ENCODE results near the gene HELZ2.

DNA sequence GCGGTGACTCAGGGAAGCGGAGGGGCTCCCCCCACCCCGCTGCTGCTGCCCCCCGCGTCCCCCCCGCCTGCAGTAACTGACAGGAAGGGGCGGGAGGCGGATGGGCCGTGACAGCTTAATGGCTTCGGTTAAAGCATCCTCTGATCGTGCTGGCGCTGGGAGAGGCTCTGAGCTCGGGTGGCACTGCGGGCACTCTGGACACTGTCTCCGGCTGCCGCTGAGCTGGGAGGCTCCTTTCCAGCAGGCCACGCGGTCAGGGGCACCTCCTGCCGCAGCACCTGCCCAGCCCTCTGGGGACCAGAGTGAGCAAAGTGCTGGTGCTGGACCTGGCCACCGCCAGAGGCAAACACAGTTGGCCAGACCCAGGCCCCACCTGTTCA lies 38.5 kb upstream of the SLCO4A1 start:
- PRO-cap, 2 experiments: peak in 1 of 2 experiments; most common plus-strand start position 158 of the sequence (in 1)

DNA sequence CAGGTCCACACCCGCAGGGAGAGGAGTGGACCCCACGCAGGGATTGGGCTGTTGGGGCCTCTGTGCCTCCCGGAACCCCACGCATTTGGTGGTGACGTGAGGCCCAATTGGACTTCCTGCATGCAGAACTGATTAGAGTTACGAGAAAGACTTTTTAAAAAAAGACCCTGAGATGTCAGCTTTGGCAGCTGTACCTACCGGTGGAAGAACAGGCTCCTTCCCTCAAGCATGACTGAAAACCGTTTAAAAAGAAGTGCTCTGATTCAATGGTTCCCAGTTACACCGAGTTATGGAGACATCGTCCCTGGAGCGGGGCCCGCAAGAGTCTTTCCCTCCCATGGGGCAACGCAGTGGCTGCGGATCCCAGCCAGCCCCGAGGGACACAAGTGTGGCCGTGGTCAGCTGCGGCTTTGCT lies 25.2 kb upstream of the SLCO4A1 start:
- PRO-cap, 2 experiments: no peak in any of the 2 experiments

GRCh38 chr20:62643185-62643926 lies 1.1 kb downstream of the SLCO4A1 start:
- PRO-cap, 2 experiments: no peak in any of the 2 experiments

GRCh38 chr20:62651960-62653187 lies 10.1 kb downstream of the SLCO4A1 start:
- PRO-cap, 2 experiments: peak in 2 of 2 experiments; most common plus-strand start chr20:62652407 (in 2); most common minus-strand start chr20:62652186 (in 2)

DNA sequence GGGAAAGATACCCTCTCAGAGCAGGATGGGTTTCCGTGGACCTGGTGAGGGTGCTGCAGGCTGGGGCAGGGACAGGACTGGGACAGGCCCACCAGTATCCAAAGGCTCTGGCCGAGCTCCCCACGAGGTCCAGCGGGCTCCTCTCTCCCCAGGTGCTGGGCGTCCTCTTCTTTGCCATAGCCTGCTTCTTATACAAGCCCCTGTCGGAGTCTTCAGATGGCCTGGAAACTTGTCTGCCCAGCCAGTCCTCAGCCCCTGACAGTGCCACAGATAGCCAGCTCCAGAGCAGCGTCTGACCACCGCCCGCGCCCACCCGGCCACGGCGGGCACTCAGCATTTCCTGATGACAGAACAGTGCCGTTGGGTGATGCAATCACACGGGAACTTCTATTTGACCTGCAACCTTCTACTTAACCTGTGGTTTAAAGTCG lies 29.3 kb downstream of the SLCO4A1 start:
- PRO-cap, 2 experiments: no peak in any of the 2 experiments

GRCh38 chr20:62704196-62705015 lies 4.2 kb upstream of the NTSR1 start:
- PRO-cap, 2 experiments: no peak in any of the 2 experiments

DNA sequence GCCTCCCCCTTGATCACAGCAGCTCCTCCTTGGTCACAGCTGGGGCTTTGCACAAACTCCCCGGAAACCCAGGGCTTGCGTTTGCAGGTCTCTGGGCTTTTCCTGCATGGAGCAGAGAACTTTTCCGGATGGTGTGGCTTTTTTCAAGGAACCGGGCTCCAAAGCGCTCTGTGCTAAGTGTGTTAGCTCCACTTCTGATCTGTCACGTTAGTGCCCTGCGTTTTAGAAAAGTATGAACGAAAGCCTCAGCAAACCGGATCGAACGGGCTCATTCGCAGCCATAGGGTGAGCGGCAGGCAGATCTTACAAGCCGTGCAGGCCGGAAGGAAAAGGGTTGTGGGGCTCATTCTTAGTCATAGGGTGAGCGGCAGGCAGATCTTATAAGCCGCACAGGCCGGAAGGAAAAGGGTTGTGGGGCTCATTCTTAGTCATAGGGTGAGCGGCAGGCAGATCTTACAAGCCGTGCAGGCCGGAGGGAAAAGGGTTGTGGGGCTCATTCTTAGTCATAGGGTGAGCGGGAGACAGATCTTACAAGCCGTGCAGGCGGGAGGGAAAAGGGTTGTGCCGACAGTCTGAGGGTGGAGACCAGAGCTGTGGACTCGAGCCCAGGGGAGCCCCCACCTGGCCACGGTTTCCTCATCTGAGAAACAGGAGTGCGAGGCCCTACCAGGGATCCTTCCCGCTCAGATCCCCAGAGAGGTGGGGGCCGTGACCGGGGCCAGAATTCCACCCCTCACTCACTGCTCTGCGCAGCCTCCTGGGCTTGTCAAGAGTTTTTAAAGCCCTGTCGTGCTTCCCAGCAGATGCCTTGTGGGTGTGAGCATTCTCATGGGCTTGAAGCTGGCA lies 31.6 kb downstream of the NTSR1 start:
- PRO-cap, 2 experiments: peak in 2 of 2 experiments; most common plus-strand start position 506 of the sequence (in 2); most common minus-strand start position 201 of the sequence (in 1)

GRCh38 chr20:62791415-62791768 lies 4.9 kb upstream of the MRGBP start:
- PRO-cap, 2 experiments: no peak in any of the 2 experiments

- PRO-cap, 2 experiments: no peak in any of the 2 experiments
Measured at GRCh38 chr20:62812688-62813238, 4.1 kb upstream of the COL9A3 start.

DNA sequence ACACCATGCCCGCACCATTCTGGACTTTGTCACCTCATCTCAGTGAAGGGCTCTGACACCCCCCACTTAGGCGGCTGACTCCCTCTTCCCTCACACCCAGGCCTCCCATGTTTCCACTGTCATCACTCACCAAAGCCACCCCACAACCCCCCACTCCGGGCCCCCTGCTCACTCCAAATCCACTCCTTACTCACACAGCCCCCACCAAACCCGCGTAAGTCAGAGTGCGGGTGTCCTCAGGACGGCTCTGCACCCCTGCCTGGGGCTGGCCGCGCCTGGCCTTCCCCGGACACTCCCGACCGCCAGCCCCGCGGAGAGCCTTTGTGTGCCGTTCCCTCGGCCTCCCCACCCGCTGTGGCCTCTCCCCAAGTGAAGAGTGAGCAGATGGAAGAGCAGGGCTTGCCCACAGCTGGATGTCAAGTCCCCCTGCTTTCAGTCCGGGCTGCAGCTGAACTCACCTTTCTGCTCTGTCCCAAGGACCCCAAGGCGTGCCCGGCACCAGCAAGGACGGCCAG lies 21.5 kb downstream of the TCFL5 start:
- PRO-cap, 2 experiments: no peak in any of the 2 experiments

- PRO-cap, 2 experiments: no peak in any of the 2 experiments
Measured at GRCh38 chr20:62884025-62884299, 22.3 kb upstream of the TCFL5 start.

GRCh38 chr20:62885997-62886715 lies 24.5 kb upstream of the TCFL5 start:
- PRO-cap, 2 experiments: no peak in any of the 2 experiments

- PRO-cap, 2 experiments: peak in 2 of 2 experiments; most common minus-strand start chr20:62915069 (in 2)
Measured at GRCh38 chr20:62914836-62915501, 11.3 kb downstream of the DIDO1 start.

DNA sequence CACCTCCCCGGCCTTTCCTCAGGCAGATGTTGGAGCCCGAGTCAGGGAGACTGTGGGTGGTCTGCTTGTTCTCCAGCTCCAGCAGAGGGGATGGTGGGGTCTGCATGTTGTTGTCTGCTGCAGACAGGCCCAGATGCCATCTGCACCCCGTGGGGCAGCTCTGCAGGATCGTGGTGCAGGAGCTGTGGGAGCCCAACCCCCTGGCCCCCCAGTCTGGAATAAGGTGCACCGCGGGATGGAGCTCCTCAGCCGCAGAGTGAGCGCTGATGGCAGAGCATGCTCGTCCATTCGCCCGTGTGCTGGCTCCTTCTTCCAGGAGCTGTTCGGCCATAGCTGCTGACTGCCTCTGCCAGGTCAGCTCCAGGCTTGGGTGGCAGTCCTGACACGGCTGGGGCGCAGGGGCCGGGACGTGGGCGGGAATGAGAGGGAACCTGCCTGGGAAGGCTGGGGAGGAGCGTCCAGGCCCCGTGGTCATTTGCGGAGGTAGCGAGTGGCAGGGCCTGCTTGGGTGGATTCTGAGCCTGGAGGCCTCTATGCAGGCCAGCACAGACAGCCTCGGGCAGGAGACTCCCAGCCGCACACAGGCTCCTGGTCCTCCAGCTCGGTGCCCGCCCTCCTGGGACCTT lies 18.1 kb downstream of the SLC17A9 start:
- PRO-cap, 2 experiments: no peak in any of the 2 experiments

GRCh38 chr20:63102978-63103593 lies 96.3 kb upstream of the BHLHE23 start:
- PRO-cap, 2 experiments: no peak in any of the 2 experiments

DNA sequence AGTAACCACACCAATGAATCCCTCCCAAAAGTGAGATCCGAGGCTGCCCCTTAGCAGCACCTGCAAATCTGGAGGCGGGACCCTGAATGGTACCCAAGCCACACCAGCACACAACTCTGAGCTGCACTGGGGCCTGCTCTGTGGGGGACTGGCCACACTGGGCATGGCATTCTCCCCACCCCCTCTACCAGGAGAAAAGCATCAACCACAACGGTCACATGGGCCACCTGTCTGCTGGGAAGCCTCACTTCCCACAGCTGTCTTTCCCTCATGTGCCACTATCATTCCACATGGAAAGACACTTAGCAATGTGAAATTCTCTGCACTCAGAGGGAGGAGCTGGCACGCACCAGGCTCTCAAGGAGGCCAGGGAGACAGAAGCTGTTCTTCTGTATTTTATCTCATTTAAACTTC lies 19.2 kb downstream of the YTHDF1 start:
- PRO-cap, 2 experiments: no peak in any of the 2 experiments

DNA sequence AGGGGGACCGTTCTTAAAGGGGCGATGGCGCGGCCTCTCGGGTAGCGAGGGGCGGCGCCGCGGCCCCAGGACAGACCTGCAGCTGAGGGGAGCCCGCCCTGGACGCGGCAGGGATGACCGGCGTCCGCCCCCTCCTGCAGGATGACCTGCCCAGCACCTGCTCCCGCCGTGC lies 295 bp upstream of the NKAIN4 start:
- PRO-cap, 2 experiments: no peak in any of the 2 experiments

DNA sequence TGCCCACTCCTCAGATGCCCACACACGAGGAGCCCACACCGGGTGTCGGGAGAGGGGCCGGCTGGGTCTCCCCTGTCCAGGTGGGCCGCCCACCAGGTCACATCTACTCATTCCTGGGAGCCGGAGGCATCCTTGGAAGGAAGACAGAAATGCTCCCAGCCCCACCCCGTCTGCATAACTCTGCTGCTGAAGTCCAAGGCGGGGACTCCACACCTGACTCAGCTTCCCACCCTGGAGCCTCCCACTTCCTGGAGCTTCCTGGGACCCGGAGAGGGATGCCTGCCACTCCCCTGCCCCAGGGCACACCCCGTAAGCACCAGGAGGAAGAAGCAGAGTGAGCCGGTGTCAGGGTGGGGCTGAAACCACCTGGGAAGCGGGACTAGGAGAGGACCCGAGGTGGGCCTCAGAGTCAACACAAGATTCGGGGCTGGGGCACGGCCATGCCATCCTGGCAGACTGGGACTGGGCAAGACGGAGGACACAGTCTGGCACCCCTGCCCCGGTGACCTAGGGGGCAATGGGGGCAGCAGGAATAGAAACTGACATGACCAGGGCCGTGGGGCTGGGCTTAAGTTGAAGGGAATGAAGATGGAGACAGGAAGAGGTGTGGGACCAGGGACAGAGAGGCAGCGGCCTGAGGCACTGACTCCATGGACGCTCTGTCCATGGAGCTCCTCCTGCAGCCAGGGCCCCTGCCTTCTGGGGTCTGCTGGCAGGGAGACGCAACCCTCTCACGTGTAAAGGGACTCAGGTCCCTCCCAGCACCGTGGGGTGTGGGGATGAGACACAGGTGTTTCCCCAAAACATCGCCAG lies 2.3 kb downstream of the SRMS start:
- PRO-cap, 2 experiments: no peak in any of the 2 experiments

- PRO-cap, 2 experiments: no peak in any of the 2 experiments
Measured at GRCh38 chr20:63569748-63570318, 4.2 kb downstream of the HELZ2 start.

- PRO-cap, 2 experiments: peak in 2 of 2 experiments; most common plus-strand start chr20:63574330 (in 2); most common minus-strand start chr20:63574239 (in 2)
Measured at GRCh38 chr20:63573987-63575059, at the start of gene HELZ2. Gene HELZ2 (minus strand): TSS chr20:63574239.